Measurements from ENCODE around the genes UFSP2 and KLKB1.

DNA sequence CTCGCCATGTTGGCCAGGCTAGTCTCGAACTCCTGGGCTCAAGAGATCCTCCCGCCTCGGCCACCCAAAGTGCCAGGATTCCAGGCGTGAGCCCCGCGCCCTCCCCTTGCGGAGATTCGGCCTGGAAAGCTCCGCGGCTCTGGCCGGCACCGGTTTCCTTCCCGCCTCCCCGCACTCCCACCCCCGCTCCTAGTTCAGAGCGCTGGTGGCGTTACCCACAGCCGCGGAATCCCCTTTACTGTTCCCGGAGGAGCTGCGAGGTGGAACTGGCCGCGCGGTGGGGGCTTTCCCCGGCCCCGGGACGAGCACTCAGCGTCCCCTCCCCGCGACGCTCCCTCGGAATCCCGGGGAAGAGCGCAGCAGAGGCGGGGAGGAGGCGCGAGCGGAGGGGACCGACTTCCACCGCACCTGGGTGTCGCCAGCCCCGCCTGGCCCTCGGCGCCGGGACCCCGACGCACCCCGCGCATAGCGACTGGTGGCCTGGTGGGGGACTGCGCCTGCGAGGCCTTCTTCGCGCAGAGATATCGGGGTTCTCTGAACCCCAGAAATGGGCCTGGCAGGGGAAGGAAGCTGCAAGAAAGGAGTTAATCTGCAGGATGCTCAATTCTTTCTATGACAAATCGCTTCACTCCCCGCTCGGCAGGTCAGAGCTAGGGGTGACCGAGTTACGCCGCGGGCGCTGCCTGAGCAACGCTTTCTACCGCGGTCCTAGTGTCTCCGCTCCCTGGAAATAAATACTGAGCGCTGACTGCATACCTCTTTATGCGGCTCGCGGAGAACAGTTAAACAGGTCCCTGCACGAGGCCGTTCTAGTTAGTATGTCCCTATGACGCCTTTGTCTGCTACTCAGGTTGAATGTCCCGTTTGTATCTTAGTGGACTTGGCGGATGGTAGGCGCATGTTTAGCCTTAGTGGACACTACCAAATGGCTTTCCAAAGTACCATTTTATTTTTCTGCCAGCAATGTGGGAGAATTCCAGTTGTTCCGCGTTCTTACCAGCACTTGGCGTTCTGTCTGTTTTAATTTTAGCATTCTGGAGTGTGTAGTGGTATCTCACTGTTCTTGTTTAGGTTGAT is 14.5 kb upstream of the SLC25A4 start:
- RAMPAGE, long total RNA: no peak
- RRBS: 3% methylated on average over 29 of the region's 81 CpGs

GRCh38 chr4:185379599-185380168 is 16.0 kb downstream of the LRP2BP start:
- RAMPAGE, long total RNA: no peak
- RRBS: no CpG with 5 or more reads among the region's 11 CpGs

- RAMPAGE, long total RNA: no peak
- RRBS: no CpG with 5 or more reads among the region's 19 CpGs
Measured at GRCh38 chr4:185394453-185395578, 908 bp downstream of the LRP2BP start.

- RAMPAGE, long total RNA: no peak
- RRBS: no CpG with 5 or more reads among the region's 3 CpGs
Measured at GRCh38 chr4:185424802-185425129, 998 bp downstream of the UFSP2 start.

- RAMPAGE, long total RNA: start-site peak on the minus strand at chr4:185425879-185425975, 215 and 67 reads in 2 replicates
- RRBS: 1% methylated on average over 24 of the region's 55 CpGs
Measured at GRCh38 chr4:185425130-185426101, at the start of gene UFSP2. Gene UFSP2 (minus strand): TSS chr4:185425964.

DNA sequence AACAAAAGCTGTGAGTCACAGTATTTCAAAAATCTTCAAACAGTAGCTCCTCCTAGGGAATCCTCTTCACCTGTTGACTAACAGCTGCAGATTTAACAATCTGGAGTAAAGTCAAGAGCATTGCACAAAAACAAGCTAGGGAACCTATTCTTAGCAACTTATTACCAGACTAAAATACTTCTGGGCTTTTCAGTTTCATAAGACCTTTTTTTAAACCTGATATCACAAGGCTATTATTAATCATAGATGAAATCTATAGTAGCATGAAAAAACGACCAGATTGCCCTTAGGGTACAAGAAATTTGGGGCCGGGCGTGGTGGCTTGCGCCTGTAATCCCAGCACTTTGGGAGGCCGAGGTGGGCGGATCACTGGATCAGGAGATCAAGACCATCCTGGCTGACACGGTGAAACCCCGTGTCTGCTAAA is 8.2 kb upstream of the CCDC110 start:
- RAMPAGE, long total RNA: no peak
- RRBS: no CpG with 5 or more reads among the region's 8 CpGs

DNA sequence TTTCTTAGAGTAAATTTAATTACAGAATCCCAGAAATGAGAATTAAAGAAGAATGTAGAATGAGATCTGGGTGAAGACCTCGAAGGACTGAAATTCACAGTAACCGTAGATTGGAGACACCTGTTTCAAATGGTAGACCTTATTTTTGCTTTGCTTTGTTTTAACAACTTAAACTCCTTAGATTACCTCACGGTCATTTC is 12.5 kb downstream of the PDLIM3 start:
- RAMPAGE, long total RNA: no peak
- RRBS: no CpG with 5 or more reads among the region's 3 CpGs

- RAMPAGE, long total RNA: no peak
- RRBS: no CpG with 5 or more reads among the region's 17 CpGs
Measured at GRCh38 chr4:185566621-185567855, 31.7 kb upstream of the PDLIM3 start.

- RAMPAGE, long total RNA: no peak
- RRBS: no CpG with 5 or more reads among the region's 11 CpGs
Measured at GRCh38 chr4:185576484-185577213, 41.3 kb upstream of the PDLIM3 start.

- RAMPAGE, long total RNA: no peak
- RRBS: 67% methylated on average over 3 of the region's 12 CpGs
Measured at GRCh38 chr4:185656312-185657209, 121.3 kb upstream of the PDLIM3 start.

DNA sequence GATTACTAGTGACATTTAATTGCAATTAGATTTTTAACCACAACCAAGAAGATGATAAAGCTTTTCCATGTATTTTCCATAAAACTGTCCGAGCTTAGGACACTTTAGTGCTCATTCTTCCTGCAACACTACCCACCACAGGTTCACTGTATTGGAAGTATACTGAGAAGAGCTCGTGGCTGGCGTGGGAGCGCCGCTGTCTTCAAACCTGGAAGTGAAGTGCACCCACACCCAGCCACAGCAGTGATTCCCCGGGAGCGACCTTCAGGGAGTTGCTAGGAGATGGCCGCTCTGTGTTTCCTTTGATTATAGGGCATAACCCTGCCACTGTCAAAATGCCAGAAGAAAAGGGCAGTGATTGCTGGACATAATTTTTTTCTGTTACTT is 95.0 kb downstream of the SORBS2 start:
- RAMPAGE, long total RNA: no peak
- RRBS: no CpG with 5 or more reads among the region's 8 CpGs

DNA sequence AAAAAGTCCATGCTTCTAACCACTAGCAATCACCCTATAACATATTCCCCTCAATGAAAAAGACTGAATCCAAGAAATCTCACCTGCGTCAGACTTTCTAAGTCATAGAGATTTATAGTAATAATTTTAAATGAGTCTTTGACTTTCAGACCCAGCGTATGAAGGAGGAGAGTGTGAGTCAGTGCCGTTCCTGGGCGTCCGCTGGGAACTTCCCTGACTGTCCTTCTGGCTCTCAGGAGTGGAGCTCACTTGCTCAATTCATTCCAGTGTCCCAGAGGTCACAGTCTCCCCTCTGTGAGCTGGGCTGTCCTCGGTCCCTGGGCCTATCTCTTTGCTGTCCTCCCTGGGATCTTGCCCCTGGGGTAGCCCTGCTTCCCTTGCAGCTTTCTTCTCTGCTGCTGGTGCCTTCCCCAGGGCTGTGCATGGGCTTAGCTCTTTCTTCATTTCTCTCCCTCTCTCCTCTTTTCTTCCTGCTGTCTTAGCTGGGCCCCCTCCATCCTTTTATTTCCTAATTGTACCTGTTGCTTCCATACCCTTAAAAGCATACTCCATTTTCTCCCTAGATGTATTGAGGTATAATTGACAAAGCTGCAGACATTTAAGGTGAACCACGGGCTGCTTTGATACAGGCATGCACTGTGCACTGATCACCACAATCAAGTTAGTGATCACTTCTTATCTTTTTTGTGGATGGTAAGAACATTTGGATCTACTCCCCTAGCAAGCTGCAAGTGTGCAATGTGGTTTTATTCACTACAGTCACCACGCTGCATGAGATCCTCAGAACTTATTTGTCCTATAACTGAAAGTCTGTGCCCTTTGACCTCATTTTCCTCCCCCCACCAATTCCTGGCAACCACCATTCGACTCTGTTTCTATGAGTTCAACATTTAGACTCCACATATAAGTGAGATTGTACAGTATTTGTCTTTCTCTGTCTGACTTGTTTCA is 11.5 kb downstream of the SORBS2 start:
- RAMPAGE, long total RNA: no peak
- RRBS: no CpG with 5 or more reads among the region's 9 CpGs

GRCh38 chr4:185836026-185836554 is 24.1 kb upstream of the SORBS2 start:
- RAMPAGE, long total RNA: no peak
- RRBS: no CpG with 5 or more reads among the region's 6 CpGs

GRCh38 chr4:185863738-185864297 is 51.8 kb upstream of the SORBS2 start:
- RAMPAGE, long total RNA: no peak
- RRBS: no CpG with 5 or more reads among the region's 1 CpG

DNA sequence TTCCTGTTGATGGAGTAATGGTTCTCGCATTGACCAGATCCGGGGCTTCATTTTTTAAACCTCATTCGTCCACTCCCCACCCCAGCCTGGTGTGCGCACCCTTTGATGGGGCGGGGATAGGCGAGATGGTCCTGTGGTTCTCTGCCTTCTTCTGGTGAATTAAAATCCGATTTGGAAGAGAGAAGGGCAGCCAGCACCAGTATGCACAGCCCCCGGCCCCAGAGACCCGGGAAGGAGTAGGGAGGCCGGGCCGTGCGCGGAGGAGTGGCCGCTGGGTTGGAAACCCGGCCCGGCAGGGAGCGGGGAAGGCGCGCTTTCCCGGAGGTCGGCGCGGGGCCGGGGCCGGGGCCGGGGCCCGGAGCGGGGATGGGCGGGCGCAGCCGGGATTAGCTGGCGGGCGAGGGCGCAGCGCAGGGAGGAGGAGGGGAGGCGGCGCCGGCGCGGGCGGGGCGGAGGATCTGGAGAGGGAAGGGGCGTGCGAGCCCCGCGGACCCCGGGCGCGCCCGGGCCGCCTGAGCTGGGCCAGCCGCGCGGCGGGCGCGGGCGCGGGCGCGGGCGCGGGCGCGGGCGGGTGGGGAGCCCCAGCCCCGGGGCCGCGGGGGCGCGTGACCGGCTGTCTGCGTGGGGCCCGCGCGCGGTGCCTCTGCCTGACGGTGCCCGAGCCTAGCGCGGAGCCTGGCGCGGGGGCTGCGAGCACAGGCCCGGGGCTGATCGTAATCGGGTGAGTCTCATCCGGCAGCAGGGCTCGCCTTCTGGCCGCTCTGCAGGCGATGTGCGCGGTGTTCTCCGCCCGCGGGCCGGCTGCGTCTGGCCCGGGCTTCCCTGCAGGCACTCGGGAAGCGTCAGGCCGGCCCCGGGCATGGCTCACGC is 46.7 kb upstream of the CYP4V2 start:
- RAMPAGE, long total RNA: no peak
- RRBS: 1% methylated on average over 62 of the region's 104 CpGs

GRCh38 chr4:186145577-186145909 is 45.8 kb upstream of the CYP4V2 start:
- RAMPAGE, long total RNA: no peak
- RRBS: no CpG with 5 or more reads among the region's 2 CpGs

DNA sequence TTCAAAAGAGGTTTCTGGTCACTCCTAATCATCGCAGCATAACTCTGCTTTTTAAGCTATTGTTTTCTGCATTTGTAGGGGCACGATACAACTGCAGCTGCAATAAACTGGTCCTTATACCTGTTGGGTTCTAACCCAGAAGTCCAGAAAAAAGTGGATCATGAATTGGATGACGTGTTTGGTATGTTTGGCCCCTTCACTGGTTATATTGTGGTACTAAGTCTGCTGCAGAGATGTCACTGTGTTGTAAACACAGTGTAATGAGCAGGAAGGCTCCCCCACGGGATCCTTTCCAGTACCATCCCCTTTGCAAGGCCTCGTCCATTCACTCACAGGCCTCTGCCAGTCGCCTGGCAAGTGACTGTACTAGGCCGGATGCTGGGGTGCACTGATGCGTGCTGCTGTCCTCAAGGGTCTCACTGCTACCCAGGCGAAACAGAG is 13.8 kb downstream of the CYP4V2 start:
- RAMPAGE, long total RNA: no peak
- RRBS: no CpG with 5 or more reads among the region's 9 CpGs

GRCh38 chr4:186227115-186227648 is at the start of gene KLKB1:
Gene KLKB1 (plus strand): TSS chr4:186227507.
- RAMPAGE, long total RNA: no peak
- RRBS: no CpG with 5 or more reads among the region's 6 CpGs

DNA sequence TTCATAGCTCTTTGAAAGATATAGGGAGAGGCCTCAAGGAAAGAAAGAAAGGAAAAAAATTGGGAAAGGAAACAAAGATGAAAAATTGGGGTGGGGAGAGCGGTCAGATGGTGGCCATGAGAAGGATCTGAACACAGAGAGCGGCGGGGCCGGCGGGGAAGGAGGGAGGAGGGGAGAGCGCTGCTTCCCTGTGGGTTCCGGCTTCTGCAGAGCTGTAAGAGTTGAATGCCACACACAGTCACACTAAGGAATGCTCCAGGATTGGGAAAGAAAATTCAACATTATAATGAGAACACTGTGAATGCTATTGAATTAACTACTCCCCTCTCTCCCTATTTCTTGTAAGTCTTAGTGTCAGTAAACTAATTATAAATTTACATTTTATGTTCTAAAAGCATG is 728 bp downstream of the F11 start:
- RAMPAGE, long total RNA: no peak
- RRBS: 4% methylated on average over 4 of the region's 7 CpGs

GRCh38 chr4:186500766-186501532 is 54.4 kb downstream of the MTNR1A start:
- RAMPAGE, long total RNA: no peak
- RRBS: no CpG with 5 or more reads among the region's 39 CpGs